Cardiac ventricle fibroblast (primary cell): Measurements from ENCODE around the gene TRAPPC12.

DNA sequence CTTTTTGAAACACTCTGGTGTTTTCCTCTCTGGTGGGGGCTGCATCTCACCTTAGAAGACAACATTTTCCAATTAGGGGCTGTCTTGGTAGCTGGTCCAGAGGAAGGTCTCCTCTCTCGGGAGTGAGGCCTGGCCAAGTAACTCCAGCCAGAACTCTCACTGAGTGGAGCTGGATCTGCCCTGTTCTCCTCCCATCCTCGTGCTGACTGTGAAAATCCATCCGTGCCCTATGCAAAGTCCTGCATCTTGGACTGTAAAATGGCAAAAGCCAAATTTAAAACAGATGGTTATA, 26.3 kb downstream of the FAM110C start:
- RAMPAGE, long total RNA = no peak

GRCh38 chr2:44543-44815, 1.8 kb downstream of the FAM110C start:
- RAMPAGE, long total RNA = no peak

DNA sequence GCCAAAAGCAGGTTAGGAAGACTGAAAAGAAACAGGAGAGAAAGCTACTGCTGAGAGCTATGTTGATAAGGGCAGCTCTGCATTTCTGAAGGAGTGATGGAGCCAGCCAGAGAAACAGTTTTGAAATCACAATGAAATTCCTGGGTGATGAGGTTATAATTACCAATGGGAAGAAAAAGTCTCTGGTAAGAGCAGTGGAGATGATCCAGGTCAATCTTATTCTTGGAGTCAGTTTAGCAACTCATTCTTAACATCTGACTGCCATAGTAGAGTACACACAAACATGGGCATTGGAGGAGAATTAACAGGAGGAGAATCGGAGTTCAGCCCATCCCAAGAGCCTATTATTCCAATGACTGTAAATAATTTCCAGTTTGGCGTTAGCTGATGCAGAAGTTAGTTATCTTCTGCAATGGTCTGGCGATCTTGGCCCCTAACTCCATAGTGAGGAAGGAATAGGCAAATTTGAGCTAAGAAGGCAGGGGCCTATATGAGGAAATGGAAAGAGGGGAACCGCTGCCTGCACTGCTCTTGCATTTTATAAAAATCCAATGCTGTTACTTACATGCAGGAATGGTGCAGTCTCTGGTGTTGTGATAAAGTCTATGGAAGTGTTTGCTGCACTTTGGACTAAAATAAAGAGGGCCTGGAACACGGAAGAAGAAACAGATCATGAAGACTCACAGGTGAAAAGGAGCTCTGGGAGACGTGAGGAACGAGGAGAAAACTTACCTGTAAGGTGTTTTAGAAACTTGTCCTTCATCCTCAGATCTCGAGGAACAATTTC, 2.1 kb downstream of the ALKAL2 start:
- RAMPAGE, long total RNA = no peak

- RAMPAGE, long total RNA = no peak
These were observed 857 bp upstream of the ALKAL2 start for GRCh38 chr2:288518-289378.

GRCh38 chr2:708886-709821, 31.9 kb upstream of the TMEM18 start:
- RAMPAGE, long total RNA = no peak

DNA sequence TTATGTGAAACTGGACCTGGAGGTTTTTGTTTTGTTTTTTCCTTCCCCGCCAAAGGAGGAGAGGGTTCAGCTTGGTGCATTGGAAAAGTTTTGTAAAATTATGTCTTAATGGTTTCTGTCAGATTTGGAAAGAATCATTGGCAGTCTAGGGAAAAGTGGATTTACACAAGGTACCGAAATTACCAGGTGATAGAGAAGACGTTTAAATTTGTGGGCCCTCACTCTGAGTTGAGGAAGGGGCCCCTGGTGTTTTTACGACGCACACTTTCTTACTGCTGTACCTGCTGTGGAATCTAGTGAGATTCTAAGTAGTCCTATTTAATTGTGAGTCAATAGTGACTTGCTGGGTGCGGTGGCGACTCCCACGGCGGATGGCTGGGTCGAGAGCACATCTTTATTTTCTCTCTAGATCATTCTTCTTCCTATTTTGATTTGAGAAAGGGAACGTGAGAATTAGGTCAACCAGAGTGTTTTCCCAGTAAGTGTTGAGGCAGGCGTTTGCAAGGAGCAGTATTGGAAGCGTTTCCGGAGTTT, 64.5 kb upstream of the TMEM18 start:
- RAMPAGE, long total RNA = no peak

- RAMPAGE, long total RNA = no peak
These were observed 186.4 kb downstream of the SNTG2 start for GRCh38 chr2:1136888-1137640.

DNA sequence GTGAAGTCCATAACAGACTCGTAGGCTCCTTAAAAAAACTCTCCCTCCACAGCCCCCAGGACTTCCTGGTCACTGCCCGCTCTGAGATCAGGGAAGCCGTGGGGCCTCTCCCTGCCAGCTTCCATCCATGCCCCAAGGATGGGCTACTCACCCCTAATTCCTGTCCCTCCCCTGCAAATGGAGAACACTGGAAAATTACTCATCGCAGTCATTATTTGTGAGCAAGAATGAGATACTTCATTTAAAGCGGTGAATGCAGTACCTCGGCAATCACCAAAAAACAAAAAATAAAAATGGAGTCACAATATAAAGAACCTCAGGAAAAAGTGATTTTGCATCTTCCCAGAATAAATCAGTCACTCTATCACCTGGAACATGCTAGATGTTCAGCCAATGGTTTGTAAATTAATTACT, 2.6 kb downstream of the TPO start:
- RAMPAGE, long total RNA = no peak

DNA sequence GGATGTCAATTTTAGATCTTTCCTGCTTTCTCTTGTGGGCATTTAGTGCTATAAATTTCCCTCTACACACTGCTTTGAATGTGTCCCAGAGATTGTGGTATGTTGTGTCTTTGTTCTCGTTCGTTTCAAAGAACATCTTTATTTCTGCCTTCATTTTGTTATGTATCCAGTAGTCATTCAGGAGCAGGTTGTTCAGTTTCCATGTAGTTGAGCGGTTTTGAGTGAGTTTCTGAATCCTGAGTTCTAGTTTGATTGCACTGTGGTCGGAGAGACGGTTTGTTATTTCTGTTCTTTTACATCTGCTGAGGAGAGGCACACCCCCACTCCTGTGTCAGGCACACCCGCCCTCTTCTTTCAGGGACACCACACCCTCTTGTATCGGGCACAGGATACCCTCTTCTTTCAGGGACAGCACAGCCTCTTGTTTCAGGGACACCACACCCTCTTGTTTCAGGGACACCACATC, 95.7 kb downstream of the TPO start:
- RAMPAGE, long total RNA = no peak

GRCh38 chr2:1518890-1519448, 105.7 kb downstream of the TPO start:
- RAMPAGE, long total RNA = no peak

DNA sequence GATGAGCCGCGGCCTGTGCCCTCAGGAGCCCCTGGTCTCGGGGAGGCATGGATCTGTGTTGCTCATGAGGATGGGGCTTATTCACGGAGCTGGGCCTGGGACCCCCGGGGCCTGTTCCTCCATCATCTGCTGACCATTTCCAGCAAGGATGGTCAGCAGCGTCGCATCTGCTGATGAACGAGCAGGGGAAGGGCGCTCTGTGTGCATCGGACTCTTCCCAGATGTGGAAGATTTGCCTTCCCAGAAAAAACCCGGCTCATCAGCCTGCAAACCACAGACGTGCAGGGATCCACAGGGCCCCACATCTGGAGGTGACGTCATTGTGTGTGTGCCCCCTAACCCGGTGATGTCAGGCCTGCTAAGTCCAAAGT, 144.0 kb downstream of the PXDN start:
- RAMPAGE, long total RNA = no peak

GRCh38 chr2:1606434-1607424, 137.6 kb downstream of the PXDN start:
- RAMPAGE, long total RNA = no peak

GRCh38 chr2:1643360-1643772, 100.9 kb downstream of the PXDN start:
- RAMPAGE, long total RNA = no peak

GRCh38 chr2:1686325-1687353, 57.7 kb downstream of the PXDN start:
- RAMPAGE, long total RNA = no peak

DNA sequence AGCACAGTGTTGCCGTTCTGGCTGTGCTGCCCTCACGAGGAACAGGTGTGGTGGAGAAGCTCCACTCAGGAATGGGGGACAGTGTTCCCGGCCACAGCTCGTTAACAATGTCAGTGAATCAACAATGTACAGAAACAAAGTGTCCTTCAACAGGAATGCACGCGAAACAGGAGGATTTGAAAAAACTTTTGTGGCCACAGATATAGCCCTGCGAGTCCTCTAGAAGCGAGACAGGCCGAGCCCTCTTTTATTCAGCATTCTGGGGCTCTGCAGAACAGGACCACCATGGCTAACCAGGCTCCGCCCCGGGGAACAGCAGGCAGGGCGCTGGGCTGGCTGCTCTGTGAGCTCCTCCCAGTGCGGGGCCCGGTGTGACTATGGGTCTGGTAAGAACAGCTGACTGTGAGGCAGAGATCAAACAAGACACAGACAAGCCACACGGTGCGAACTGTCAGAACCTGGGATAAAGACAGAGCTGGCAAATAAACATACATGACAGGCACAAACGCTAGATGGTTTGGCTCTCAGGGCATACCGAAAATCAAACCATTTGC, 15.6 kb downstream of the PXDN start:
- RAMPAGE, long total RNA = no peak

DNA sequence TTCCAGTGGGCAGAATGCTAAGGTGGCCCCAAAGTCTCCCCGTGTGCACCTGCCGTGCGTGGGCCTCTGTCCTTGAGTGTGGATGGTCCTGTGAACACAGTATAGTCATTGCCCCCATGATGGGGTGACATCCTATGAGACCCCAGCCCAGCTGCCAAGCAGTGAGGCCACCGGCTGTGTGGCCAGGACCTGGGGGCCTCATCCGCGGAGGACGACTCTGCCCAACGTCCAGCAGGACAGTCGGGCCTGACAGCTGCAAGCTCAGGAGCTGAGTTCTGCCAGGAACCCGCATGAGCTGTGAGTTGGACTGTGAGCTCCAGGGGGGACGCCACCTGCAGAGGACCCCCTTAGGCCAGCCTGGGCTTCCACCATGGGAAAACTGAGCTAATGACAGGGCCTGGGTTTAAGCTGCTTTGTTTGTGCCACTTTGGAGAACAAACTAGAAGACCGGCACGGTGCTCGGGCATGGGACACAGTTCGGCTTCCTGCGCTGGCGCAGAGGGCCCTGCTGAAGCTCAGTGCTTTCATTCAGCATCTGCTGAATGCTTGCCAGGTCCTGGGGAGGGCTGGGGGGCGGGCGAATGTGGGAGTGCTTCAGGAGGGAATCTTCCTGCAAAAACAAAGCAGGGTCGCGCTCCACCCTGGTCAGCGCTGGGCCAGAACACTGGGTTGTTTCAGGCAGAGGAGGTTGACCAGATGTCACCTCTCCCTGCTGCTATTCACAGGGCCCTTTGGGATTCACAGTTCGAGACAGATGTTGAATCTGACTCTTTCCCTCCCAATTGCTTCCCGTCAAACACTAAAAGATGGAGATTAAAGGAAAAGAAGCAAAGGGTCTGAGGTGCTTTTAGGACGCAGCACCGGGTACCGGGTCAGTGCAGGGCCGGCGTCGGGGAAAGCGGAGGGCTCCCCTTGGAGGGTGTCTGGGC, 81.8 kb upstream of the PXDN start:
- RAMPAGE, long total RNA = no peak

GRCh38 chr2:1960065-1960464, 215.8 kb upstream of the PXDN start:
- RAMPAGE, long total RNA = no peak

DNA sequence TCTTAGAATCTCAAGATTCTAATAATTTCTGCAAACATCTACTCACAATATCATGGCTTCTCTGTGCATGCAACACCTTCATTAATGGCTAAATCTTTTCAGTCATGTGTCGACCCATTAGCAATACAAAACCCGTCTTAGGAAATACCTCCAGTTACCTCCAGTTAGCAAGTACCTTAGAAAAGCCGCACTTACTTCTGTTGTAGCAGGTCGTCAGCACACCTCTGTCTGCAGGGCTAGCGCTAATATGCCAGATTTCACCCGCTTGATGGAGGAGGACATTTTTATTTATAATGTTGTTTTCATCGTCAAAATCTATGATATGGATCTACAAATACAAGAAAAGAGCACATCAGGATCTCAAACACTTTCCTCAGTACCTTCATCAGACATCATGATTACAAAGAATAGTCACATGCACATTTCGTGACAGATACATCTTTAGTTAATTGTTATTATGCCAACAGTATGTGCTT, 39.8 kb downstream of the EIPR1 start:
- RAMPAGE, long total RNA = no peak

- RAMPAGE, long total RNA = no peak
These were observed 482 bp upstream of the EIPR1 start for GRCh38 chr2:3378164-3378436.

DNA sequence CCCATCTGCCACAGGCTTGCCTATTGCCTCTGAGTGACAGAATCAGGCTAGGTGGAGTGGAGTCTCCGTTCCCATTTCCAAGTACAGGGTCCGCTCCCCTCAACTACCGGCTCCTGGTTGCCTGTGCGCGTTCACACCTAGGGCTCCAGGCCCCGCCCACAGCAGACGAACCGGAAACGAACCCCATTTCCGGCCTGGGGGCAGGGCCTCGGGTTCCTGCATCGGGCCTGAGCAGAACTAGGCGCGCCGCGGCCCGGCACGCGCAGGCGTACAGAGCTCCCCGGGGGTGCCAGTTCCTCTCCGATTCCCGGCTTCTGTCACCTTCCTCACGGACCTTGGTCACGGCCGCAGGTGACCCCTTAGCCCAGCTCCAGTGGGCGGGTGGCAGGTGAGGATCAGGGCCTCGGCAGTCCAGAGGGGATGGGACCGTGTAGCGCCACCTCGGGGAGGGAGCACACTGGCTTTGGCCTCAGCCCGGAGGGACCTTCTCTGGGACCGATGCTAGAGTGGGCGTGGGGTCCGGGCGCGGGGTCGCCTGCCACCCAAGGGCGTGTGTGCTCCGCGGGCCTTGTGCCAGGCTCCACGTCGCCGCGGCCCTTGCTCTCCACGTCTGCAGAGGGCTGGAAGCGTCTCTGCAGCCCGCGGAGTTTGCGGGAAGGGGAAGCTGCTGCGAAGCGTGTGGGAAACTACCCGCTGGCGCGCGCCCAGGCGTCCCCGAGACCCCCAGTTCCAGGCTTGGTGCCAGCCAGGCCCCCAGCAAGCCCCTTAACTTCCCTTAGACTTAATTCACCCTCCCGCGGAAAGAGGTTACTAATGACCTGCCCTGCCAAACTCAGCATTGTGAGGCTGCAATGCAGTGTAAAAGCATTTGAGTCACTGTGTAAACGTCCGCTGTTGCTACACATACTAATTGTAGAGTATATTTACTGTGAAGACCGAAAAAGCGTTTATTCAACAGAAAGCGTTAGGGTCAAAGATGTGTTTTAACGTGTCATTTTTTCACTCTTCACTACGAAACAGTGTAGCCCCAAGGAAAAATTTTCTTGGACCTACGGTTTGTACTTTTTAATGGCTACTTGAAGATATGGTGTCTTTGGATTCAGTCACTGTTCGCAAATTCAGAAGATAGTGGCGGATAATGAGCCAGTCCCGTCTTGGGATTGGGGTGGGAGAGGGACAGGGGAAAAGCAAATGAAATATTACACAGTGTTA, at the start of gene TRAPPC12:
Gene TRAPPC12 (plus strand): TSS at position 206 of the 1,212 bp plus-strand sequence.
- RAMPAGE, long total RNA = no peak